SJCRH30 (cell line): ENCODE data around the genes GABRG3, OCA2, GOLGA8R, GOLGA8Q and MTMR10.

DNA sequence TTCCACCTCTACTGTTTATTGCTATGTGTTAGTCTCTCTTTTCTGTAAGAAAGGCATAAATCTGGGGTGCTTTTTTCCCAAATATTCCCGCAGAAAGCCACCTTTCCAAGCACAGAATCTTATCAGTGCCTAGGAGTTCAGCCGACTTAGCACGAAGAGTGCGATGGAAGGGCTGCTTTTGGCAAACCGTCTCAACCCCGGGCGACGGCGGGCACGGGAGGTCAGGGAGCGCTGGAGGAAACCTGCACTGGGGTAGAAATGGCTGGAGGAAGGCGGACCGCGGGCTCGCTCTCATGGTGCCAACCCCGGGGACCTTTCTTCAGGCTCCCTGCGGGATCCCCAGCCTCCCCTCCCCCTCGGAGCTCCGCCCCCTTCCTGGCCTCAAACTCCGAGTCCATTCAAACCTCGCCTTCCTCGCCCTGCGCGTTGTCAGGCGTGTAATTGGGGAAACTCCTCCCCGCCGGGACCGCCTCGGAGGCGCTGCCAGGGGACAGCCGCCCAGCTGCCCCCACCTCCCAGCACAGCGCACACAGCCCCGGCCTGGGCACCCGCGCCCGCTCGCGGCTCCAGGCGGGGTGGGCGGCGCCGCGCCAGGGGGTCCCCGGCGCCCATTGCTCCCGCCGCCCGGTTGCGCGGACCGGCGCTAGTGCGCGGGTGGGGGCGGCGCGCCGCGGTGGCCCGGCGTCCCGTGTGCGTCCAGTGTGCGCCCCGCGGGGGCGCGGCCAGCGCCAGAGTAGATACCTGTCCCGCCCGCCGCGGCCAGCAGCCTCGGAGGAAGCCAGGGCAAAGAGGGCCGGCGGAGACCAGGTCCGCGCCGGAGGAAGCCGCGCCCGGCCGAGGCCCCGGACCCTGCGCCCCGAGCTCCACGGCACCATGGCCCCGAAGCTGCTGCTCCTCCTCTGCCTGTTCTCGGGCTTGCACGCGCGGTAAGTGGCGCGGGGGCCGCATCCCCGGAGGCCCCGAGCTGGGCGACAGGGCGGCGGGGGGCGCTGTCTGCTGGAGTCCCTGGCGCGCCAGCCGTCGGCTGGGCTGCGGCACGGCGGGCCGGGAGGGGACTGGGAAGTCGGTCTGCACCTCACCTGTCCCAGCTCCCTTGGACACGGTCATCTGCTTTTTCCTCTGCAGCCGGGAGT, at the start of gene GABRG3:
Gene GABRG3 (plus strand): TSS at position 519 of the 1,133 bp plus-strand sequence.
- RAMPAGE, long total RNA, result no peak

GRCh38 chr15:27541602-27541892, 557.6 kb downstream of the OCA2 start:
- RAMPAGE, long total RNA, result no peak

DNA sequence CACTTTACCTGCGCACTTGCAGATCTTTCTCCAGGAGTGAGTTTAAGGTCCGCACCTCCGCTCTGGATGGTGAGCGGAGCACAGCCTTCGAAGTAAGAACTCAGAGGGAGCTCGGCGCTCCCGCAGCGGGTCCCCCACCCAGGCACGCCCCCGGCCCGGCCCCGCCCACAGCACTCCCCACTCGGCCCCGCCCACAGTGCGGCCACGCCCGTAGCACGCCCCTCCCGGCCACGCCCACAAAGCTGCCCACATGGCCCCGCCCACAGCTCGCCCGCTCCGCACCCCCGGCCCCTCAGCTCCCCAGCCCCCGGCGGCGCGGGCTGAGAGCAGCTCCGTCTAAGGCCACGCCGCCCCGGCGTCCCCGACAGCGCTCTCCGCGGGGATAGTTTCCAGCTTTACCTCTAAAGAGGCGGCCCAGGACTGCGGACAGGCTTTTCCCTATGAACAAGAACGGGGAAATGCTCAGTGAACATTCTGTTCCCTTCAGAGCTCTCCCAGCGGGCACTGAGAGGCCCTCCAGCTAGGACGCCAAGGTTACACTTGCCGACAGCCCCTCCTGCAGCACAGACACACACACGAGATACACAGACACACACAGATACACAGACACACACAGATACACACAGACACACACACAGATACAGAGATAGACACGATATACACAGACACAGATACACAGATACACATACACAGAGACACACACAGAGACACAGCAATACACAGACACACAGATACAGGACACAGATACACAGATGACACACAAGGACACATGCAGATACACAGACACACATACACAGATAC, at the start of gene OCA2:
Gene OCA2 (minus strand): TSS at position 100 of the 801 bp plus-strand sequence.
- RAMPAGE, long total RNA, result no peak

GRCh38 chr15:28107130-28107638, 8.1 kb upstream of the OCA2 start:
- RAMPAGE, long total RNA, result no peak

DNA sequence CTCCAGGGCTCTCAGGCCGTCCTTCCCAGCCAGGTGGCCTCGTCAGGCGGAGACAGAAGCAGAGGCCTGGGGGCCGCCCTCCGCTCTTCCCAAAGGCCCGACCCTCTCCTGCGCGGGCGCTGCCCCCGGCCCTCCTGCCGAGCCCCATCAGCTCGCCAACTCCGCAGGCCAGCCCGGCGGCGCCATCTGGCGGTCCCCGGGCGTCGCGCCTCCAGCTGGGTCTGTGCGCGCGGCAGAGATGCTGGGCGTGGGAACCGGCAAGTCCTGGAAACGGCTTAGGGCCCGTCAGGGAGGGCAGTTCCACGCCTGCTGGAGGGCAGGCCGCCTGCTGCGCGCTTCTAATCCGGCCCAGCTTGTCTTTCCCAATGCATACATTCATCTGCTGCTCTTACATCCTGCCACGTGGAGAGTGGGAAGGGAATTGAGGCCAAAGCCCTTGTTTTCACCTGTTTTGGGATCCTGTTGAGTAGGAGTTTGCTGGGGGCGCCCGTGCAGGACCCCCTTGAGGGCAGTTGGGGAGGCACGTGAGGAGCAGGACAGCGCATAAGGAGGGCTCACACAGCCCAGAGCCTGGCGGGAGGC, 165.8 kb downstream of the NSMCE3 start:
- RAMPAGE, long total RNA, result no peak

DNA sequence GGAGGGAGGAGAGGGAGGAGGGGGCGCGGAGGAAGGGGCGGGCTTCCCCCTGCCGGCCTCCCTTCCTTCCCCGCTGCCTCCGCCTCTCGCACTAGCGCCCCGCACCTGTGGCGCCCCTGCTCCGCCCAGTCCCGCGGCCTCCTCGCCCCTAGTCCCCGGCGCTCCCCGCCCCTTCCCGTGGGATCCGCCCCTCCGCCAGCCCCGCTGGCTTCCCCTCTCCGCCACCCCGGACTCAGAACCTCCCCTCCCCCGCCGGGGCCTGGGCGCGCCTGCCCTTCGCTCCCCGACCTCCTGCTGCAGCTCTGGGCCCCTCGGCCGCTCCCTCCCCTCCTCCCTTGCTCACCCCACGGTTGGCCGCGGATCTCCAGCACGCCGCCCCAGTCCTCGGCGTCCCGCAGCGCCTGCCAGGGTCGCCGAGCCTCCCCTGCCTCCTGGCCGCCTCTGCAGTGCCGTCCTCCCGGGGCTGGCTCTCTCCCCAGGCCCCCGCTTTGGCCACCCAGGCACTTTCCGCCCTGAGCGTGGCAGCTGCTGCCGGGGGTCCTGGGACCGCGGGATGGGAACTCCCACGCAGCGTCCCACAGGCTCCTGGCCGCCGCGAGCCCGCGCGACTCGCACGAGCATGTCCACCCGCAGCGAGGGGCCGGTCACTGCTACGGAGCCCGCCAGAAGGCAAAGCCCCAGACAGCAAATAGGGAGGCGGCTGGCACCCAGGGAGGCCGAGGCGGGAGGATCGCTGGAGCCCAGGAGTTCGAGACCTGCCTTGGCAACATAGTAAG, 104.2 kb upstream of the ENTREP2 start:
- RAMPAGE, long total RNA, result no peak

DNA sequence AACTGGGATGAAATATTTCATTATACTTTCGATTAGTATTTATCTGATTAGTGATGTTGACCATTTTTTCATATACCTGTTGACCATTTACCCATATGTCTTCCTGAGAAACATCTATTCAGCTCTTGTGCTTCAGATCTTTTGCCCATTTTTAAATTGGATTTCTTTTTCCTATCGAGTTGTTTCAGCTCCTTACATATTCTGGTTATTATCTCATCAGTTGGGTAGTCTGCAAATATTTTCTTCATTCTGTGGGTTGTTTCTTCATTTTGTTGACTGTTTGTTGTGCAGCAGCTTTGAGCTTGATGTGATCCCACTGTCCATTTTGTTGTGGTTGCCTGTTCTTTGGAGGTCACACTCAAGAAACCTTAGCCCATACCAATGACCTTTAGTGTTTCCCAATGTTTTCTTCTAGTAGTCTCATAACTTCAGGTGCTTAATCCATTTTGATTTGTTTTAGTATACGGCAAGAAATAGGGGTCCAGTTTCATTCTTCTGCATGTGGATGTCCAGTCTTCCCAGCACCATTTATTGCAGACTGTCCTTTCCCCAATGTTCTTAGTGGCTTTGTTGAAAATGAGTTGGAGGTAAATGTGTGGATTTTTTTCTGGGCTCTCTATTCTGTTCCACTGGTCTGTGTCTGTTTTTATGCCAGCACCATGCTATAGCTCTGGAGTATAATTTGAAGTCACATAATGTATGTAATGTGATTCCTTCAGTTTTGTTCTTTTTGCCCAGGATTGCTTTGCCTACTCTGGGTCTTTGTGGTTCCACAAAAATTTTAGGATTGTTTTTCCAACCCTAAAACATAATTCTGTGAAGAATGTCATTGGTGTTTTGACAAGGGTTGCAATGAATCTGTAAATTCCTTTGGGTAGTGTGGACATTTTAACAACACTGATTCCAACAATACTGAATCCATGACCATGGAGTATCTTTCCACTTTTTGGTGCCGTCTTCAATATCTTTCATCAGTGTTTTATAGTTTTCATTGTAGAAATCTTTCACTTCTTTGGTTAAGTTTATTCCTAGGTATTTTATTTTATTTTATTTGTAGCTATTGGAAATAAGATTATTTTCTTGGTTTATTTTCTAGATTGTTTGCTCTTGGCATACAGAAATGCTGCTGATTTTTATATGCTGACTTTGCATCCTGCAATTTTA, 30.1 kb downstream of the TJP1 start:
- RAMPAGE, long total RNA, result no peak

DNA sequence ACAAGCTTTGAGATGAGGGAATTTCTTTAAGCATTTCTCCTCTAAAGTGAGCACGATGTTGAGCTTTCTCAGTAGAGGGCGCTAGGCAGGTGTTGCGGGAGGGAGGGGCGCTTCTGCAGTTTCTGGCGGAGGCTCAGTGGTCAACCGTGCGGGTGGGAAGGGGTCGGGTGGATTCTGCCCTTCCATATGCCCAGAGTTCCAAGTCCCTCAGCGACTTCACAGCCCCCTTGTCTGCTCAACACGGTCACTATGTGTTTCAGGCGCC, 97.4 kb upstream of the GOLGA8J start:
- RAMPAGE, long total RNA, result no peak

DNA sequence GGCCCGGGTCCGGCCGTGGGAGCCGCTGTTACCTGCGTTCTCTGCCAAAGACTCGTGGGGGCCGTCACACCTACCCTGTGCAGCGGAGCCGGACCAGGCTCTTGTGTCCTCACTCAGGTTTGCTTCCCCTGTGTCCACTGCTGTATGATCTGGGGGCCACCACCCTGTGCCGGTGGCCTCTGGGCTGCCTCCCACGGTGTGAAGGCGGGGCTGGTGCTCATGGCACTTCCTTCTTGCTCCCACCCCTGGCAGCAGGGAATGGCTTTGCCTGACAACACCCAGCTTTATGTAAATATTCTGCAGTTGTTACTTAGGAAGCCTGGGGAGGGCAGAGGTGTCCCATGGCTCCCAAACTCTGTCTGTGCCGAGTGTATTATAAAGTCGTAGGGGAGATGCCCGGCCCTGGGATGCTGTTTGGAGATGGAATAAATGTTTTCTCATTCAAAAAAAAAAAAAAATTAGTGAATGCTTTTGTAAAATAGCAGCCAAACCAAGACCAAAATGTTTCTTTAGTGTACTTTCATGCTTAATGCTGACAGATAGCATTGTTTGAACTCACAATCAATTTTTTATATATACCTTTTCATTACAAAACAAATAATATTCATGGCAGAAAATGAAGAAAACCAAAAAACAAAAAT, 37.0 kb upstream of the GOLGA8J start:
- RAMPAGE, long total RNA, result no peak

GRCh38 chr15:30414209-30414433, at the start of gene GOLGA8R:
Gene GOLGA8R (minus strand): TSS chr15:30414260.
- RAMPAGE, long total RNA, result no peak

- RAMPAGE, long total RNA, result no peak
These were observed at the start of gene GOLGA8Q for GRCh38 chr15:30552011-30552274. Gene GOLGA8Q (plus strand): TSS chr15:30552050.

GRCh38 chr15:30905227-30905942, 1.7 kb downstream of the FAN1 start:
- RAMPAGE, long total RNA, result no peak

- RAMPAGE, long total RNA, result no peak
These were observed 41.2 kb downstream of the FAN1 start for GRCh38 chr15:30944847-30945343.

DNA sequence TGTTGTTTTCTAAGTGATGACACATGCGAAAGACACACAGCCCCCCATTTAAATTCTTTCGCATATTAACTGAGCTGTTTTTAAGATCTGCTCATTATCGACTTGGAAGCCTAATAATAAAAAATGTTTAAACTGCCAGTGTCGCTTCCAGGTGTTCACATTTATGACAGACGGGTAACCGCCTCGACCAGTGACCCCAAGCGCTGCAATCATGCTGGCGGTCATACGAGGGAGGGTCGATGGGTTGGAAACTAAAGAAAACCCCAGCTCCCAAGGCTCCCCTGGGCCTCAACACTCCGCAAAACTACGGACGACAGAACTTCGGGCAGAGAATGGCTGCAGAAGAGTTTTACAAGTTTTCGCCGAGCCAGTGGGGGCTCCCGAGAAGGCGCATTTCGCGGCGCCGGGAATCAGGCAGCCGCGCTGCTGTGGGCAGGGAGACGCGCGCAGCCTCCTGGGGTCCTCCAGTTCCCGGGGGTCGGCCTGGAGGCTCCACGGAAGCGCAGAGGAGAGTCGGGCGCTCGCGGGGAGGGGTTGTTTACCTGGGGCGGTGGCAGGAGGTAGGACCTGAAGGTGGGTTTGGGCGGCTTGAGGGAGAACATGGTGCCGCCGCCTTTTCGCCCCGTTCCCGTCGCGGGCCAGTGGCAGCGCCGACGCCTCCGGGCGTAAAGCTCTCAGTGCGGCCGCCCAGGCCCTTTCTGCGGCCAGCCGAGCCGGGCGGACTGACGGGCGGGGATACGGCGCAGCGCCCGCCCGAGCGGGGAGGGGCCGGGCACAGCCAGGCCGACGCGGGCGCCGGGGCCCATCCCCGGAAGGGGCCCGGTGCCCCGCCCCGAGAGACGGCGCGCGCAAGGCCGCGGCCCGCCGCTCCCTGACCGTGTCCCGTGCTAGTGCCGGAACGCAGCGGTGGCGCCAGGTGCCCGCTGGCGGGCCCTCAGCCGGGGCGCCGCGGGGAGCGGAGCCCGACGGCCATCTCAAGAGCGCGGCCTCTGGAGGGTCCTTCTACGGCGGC, at the start of gene MTMR10:
Gene MTMR10 (minus strand): TSS at position 724 of the 1,012 bp plus-strand sequence.
- RAMPAGE, long total RNA, result no peak

DNA sequence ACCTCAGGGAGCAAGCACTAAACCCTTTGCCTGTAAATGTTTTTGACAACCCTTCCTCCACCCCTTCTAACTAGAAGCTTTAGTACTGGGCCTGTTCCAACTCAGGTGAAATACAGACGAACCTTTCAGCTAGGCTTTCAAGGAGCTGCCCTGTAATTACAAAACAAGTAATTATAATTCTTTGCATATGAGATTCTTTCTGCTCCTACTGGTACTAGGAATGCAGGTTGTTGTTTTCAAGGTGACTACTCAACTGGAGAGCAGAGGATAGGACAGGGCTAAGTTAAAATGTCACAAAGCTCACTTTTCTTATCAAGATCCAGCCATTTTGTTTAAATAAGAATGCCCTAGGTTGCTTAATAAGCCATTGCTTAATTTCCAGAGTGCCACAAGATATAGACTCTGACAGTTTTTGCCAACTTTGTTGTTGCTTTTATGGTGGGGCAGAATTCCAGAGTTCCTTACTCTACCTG, 22.8 kb upstream of the MTMR10 start:
- RAMPAGE, long total RNA, result no peak

DNA sequence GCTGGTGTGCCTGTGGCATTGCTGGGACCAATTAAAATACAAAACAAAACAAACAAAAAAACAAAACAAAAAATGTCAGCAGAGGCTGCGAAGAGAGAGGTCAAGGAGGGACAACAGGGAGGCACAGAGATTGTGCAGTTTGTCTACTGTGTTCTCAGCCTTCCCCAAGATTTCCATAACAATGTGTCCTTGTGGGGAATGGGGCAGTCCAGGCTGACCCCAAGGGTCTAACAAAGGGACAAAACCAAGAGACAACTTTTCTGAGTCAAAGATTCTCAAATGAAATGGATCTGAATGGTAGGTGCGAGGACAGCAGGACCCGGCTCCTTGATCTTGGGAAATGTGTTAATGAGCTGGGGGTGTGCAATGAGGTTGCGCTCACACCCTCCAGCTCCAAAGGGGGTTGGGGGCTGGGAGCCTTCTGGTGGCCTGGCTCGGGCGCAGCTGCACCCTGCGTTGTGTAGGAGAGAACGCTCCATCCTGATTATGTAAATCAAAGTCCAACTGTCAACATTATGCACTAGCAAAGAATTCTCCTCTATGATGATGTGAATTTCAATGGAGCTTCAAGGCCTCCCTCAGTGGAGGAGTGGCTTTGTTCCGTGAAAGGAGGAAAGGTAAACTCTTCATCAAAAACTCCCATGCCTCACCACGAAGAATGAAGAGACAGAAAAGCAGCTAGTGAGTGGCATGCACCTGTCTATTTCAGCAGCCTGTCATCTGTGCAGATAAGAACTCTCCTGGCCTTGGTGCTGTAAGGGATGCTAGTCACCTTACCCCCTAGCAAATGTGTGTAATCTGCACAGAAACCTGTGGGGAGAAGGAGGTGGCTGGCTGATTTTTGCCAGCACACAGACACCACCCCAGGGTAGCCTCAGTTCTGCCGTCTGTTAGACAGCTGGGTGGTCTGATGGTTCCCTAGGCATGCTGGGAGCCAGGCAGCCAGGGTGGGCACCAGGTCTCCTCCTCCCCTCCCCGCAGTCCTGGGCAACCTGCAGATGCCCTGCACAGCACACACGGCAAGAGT, 46.7 kb upstream of the TRPM1 start:
- RAMPAGE, long total RNA, result no peak

GRCh38 chr15:31216694-31216922, 110.0 kb upstream of the KLF13 start:
- RAMPAGE, long total RNA, result no peak

DNA sequence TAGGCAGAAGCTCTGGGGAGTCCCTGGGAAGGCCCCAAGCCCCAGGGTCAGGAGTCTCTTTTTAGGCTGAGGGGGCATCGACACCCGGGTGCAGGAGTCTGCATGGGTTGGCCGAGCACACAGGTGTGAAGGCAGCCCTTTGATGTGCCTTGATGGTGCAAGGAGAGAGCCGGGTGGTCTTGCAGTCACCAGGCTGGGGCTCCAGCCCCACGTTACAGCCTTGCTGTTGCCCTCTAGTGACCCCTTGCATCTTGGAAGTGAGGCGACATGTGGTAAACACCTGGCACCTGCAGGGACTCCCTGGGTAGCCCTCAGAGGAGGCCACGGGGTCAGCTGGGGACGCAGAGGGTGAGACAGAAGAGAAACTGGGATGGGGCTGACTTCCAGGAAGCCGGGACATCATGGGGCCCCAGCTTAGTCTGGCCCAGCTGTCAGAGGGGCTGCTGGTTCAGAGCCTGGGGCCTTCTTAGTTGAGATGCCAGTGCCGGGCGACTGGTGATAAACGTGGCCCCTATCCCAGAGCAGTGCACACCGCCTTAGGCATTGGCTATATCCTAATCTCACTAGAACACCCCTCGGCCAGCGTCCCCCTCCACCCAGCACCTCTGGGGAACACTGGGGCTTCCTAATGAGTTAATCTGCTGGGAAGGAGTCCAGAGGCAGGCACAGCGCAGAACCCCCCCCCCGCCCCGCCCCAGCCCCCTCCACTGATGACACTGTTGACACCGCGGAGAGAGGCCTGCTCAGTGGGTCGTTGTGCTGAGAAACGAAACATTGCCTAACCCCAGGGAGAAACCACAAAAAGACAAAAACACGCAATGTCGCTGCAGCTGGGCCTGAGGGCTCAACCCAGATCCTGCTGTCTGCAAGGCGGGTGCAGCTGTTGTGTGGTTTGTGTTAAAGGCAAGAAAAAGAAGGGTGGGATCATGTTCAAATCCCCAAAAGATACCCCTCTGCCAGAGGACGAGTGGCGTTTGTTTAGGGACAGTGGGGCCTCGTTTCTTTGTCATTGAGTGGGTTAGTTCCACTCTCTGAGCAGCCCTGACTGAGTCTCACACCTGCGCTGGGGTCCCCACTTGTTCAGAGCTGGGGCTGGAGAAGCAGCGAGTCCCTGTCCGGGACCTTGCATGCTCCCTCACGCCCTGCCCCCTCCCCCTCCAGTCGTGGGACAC, 60.5 kb upstream of the KLF13 start:
- RAMPAGE, long total RNA, result no peak

GRCh38 chr15:31301205-31301784, 25.3 kb upstream of the KLF13 start:
- RAMPAGE, long total RNA, result no peak

GRCh38 chr15:31322563-31323084, 4.0 kb upstream of the KLF13 start:
- RAMPAGE, long total RNA, result no peak